GM12878 (cell line): Measurements from ENCODE around the gene ST6GALNAC1.

DNA sequence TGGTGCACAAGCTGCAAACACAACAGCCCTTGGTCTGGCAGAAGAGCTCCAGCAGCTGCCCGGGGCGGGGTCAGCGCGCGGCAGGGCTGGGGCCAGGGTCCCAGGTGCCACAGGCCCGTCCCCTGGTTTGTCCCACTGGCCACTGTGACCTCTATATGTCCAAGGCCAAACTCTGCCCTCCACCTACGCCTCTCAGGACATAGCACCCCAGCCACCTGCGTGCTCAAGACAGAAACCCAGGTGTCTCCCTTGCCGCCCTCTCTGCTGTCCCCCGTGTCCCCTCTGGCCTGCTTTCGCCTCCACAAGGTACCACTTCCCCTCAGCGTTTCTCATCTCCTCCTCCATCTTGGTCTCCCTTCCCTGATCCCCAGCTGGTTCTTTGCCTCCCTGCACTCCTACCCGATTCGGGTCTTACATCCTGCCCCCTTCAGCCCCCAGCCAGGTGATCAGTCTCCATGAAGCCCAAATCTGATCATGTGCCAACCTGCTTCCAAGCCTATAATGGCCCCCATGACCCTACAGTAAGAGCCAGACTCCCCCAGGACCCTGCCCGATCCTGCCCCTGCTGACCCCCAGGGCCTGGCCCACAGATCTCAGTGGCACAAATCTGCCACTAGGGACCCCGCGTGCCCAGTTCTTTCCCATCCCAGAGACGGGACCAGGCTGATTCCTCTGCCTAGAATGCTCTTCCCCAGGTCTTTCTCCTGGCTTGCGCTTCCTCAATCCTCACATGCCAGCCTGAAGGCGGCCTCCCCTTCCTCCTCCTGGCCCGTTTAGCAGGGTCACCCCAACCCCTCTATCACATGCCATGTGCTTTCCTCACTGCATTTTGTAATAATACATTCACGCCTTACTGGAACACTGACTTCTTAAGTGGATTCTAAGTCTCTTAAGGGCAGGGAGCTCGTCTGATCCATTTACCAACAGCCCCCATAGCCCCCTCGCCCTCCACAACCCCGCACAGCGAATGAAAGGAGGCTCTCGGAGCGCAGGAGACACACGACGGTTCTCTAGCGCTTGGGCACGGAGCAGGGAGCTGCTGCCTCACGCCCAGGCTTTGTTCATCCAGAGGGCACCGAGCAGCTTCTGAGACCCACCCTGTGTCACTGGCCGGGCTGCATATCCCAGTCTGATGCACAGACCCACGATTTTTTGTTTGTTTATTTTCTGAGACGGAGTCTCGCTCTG, 1.5 kb downstream of the TRIM65 start:
- RAMPAGE, long total RNA, result no peak
- RRBS, 2 experiments, result no CpG with 5 or more reads among the region's 38 CpGs
CAGE:
- cytosol, long polyA minus RNA, result no peak
- cytosol, long polyA plus RNA, result no peak
- long polyA plus RNA, result no peak
- nucleolus, long total RNA, result no peak
- nucleus, long polyA plus RNA, result no peak
- nucleus, long total RNA, result no peak

- RAMPAGE, long total RNA, result no peak
- RRBS, 2 experiments, result no CpG with 5 or more reads among the region's 6 CpGs
CAGE:
- cytosol, long polyA minus RNA, result no peak
- cytosol, long polyA plus RNA, result no peak
- long polyA plus RNA, result no peak
- nucleolus, long total RNA, result no peak
- nucleus, long polyA plus RNA, result no peak
- nucleus, long total RNA, result no peak
Observed at GRCh38 chr17:75941452-75941754, 561 bp upstream of the FBF1 start.

DNA sequence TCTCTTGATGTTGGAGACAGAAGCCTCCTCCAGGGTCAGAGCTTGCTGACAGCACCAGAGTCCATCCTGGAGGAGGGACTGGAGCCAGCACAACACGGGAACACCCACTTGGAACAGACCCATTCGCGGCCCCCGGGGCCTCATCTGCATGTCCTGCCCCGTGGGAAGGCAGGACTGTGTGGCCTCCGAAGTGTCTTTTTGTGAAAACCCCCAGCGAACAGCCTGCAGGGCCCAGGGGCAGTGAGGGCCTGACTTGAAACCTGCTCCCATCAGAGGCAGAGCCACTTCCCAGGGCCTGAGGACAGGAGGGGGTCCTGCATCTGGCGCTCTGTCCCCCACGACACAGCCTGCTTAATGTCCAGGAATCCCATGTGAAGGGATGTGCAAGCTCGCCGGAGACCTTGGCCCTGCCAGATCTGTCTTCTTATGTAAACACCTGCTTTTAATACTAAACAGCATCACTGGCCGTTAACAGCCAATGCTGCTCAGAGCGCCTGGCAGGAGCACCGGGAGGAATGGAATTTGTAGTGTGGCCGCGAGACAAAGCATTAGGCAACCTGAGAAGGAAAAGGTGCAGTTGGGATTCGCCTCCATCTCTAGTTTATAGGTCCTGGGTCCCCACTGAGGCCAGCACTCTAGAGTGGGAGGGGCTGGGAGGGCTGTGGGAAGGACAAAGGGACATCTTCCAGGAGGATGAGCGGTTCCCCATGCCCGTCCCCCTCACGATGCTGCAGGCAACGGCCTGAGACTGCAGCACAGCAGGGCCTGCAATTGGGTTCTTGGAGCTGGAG, 9.5 kb upstream of the EVPL start:
- RAMPAGE, long total RNA, result no peak
- RRBS, 2 experiments, result 93% methylated on average over 3 of the region's 21 CpGs; no CpG with 5 or more reads in 1 of the 2 experiments
CAGE:
- cytosol, long polyA minus RNA, result no peak
- cytosol, long polyA plus RNA, result no peak
- long polyA plus RNA, result no peak
- nucleolus, long total RNA, result no peak
- nucleus, long polyA plus RNA, result no peak
- nucleus, long total RNA, result no peak

GRCh38 chr17:76048623-76049261, 21.6 kb upstream of the EVPL start:
- RAMPAGE, long total RNA, result no peak
- RRBS, 2 experiments, result no CpG with 5 or more reads among the region's 11 CpGs
CAGE:
- cytosol, long polyA minus RNA, result no peak
- cytosol, long polyA plus RNA, result no peak
- long polyA plus RNA, result no peak
- nucleolus, long total RNA, result no peak
- nucleus, long polyA plus RNA, result no peak
- nucleus, long total RNA, result no peak

DNA sequence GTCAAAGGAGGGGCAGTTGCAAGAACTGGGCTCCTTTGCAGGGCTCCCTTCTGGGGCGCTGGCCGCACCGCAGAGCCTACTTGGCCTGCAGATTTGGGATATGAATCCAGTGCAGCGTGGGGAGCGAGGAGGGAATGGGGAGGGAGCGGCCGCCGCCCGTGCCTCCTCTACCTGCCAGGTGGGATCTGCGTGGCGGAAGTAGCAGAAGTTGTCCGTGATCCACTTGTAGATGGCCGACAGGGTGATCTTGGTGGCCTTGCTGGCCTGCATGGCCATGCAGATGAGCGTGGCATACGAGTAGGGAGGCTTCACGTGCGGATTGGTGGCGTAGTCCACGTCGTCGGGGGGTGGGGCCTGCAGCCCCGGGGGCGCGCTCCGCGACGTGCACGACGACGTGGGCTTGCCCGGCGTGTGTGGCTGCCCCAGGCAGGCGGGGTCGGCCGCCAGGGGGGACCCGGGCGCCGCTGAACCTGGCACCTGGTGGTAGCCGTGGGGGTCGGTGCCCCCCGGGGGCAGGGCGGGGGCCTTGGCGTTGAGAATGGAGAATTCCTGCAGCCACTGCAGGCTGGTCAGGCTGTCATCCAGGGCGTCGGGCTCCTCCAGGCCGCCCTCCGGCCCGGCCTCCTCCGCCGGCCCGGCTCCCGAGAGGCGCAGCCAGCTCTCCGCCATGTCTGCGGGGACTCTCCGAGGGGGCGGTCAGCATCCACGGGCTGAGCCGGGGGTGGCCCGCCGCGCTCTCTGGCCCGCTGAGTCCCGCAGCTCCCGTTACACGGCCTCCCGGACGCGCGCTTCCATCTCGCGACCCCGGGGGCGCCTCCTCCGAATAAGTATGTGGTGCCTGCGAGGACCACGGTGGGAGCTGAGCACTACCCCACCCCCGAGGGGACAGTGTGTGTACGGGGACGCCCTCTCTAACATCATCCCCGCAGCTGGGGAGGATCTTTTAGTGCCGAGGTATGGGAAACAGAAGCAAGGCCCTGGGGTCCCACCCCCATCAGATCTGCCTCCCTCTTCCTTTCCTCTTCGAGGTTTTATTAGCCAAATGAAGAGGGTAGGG, 990 bp downstream of the FOXJ1 start:
- RAMPAGE, long total RNA, result no peak
- RRBS, 2 experiments, result 6 to 12% methylated on average over 36 to 42 of the region's 83 CpGs
CAGE:
- cytosol, long polyA minus RNA, result no peak
- cytosol, long polyA plus RNA, result no peak
- long polyA plus RNA, result no peak
- nucleolus, long total RNA, result no peak
- nucleus, long polyA plus RNA, result no peak
- nucleus, long total RNA, result no peak

- RAMPAGE, long total RNA, result no peak
- RRBS, 2 experiments, result no CpG with 5 or more reads among the region's 1 CpG
CAGE:
- cytosol, long polyA minus RNA, result no peak
- cytosol, long polyA plus RNA, result no peak
- long polyA plus RNA, result no peak
- nucleolus, long total RNA, result no peak
- nucleus, long polyA plus RNA, result no peak
- nucleus, long total RNA, result no peak
Observed at GRCh38 chr17:76208170-76208443, 32.2 kb downstream of the RNF157 start.

GRCh38 chr17:76240969-76241643, 813 bp upstream of the RNF157 start:
- RAMPAGE, long total RNA, result no peak
- RRBS, 2 experiments, result 35% methylated on average over 8 to 14 of the region's 29 CpGs
CAGE:
- cytosol, long polyA minus RNA, result no peak
- cytosol, long polyA plus RNA, result no peak
- long polyA plus RNA, result no peak
- nucleolus, long total RNA, result no peak
- nucleus, long polyA plus RNA, result no peak
- nucleus, long total RNA, result no peak

DNA sequence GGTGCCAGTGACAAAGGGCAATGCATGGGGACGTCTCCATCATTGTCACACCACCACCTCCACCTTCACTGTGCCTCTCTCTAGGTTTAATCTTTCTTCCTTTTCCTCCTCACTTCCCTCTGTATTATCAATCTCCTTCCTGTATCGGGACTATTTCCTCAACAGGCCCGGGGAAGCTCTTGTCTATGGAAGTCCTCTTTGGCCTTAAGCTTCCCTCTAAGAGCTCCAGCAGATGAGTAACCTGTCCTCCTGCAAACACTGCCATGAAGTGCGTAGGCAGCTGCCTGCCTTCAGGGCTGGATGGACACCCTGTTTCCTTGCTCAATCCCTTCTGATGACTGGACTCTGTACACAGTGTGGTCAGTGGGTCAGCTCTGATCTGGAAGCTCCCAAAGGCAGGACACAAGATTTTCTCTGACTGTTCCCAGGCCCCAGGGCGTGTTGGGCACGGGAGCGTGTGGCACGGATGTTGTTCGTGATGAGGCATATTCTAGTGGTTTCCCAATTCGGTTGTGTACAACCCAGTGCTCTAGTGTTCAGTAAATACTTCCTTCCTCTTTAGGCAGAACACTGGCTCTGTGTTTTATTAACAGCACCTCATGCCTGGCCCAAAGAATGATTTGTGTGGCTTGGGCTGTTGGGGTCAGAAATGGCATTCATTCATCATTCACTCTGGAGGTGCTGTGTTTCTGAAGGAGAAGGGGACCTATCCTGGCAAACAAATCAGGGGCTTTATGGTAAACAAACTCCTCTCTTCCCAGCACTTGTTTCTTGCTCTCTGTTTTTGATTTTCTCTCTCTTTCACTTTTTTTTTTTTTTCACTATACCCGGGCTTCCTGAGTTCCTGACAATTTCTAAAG, 11.8 kb upstream of the RNF157 start:
- RAMPAGE, long total RNA, result no peak
- RRBS, 2 experiments, result no CpG with 5 or more reads among the region's 11 CpGs
CAGE:
- cytosol, long polyA minus RNA, result no peak
- cytosol, long polyA plus RNA, result no peak
- long polyA plus RNA, result no peak
- nucleolus, long total RNA, result no peak
- nucleus, long polyA plus RNA, result no peak
- nucleus, long total RNA, result no peak

- RAMPAGE, long total RNA, result no peak
- RRBS, 2 experiments, result no CpG with 5 or more reads among the region's 12 CpGs
CAGE:
- cytosol, long polyA minus RNA, result no peak
- cytosol, long polyA plus RNA, result no peak
- long polyA plus RNA, result no peak
- nucleolus, long total RNA, result no peak
- nucleus, long polyA plus RNA, result no peak
- nucleus, long total RNA, result no peak
Observed at GRCh38 chr17:76262744-76263623, 2.2 kb upstream of the UBALD2 start.

DNA sequence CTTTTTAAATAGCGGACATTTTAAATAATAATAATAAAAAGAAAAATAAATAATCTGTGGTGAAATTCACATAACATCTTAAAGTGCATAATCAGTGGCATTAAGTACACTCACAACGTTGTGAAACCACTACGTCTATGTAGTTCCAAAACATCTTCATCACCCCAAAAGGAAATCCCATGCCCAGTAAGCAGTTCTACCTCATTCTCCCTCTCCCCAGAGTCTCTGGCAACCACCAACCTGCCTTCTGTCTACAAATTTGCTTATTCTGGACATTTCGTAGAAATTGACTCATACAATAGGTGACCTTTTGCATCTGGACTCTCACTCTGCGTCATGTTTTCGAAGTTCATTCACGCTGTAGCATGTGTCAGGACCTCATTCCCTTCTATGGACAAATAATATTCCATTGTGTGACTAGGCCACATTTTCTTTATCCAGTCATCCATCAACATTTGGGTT, 12.3 kb upstream of the SPHK1 start:
- RAMPAGE, long total RNA, result no peak
- RRBS, 2 experiments, result no CpG with 5 or more reads among the region's 7 CpGs
CAGE:
- cytosol, long polyA minus RNA, result no peak
- cytosol, long polyA plus RNA, result no peak
- long polyA plus RNA, result no peak
- nucleolus, long total RNA, result no peak
- nucleus, long polyA plus RNA, result no peak
- nucleus, long total RNA, result no peak

DNA sequence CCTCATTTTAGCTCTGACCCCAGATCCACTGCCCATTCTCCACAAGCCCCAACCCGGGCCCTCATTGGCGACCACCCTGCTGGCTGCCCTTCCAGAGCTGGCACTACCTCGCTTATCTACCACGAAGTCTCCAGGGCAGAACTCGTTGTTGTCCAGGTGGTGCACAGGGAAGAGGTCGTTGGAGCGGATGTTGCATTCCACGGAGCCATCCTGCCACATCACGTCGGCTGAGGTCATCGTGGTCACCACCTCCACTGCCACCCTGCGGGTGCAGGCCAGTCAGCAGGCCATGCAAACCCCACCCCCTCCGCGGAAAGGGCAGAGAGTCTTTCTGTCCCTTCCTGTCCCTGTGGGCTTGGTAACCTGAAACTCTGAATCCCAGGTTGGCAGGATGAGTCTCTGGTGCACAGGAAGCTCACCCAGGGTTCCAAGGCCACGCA, 14.3 kb downstream of the SPHK1 start:
- RAMPAGE, long total RNA, result no peak
- RRBS, 2 experiments, result no CpG with 5 or more reads among the region's 15 CpGs
CAGE:
- cytosol, long polyA minus RNA, result no peak
- cytosol, long polyA plus RNA, result no peak
- long polyA plus RNA, result no peak
- nucleolus, long total RNA, result no peak
- nucleus, long polyA plus RNA, result no peak
- nucleus, long total RNA, result no peak

DNA sequence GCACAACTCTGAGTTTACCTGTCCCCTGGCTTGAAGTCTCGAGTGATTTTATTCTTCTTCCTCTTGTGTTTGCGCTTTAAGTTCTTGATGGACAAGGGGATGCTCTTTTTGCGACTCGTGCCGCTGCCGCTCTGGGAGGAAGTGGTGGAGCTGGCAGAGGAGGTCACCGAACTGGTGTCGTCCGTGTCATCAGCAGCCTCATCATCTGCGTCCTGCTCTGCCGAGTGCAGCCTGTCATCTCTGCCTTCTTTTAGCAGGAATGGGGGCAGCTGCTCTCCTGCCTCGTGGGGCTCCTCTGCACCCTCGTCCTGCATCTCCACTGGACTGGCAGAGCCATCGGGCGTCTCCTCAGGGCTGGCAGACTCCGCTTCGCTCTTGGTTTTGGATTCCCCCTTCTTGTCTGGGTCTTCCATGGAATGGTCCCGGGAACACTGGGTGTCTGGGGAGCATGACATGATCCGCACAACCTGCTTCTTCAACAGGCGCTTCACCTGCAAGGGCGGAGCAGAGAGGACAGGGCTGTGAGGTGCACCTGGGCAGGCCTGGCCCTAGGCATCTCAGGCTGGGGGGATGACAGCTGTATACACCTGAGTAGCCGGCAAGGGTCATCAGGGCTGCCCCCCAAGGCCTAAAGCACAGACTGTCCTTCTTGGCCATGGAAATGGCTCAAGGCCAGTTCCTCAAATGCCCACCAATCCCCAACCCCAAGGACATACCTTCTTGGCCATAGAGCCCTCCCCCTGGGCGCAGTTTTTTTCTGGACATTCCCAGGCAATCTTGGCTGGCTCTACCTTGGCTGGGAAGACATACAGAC, 15.2 kb downstream of the SPHK1 start:
- RAMPAGE, long total RNA, result no peak
- RRBS, 2 experiments, result no CpG with 5 or more reads among the region's 23 CpGs
CAGE:
- cytosol, long polyA minus RNA, result no peak
- cytosol, long polyA plus RNA, result no peak
- long polyA plus RNA, result no peak
- nucleolus, long total RNA, result no peak
- nucleus, long polyA plus RNA, result no peak
- nucleus, long total RNA, result no peak

GRCh38 chr17:76444789-76445238, 8.1 kb downstream of the UBE2O start:
- RAMPAGE, long total RNA, result no peak
- RRBS, 2 experiments, result 9% methylated on average over 3 of the region's 7 CpGs; no CpG with 5 or more reads in 1 of the 2 experiments
CAGE:
- cytosol, long polyA minus RNA, result no peak
- cytosol, long polyA plus RNA, result no peak
- long polyA plus RNA, result no peak
- nucleolus, long total RNA, result no peak
- nucleus, long polyA plus RNA, result no peak
- nucleus, long total RNA, result no peak

DNA sequence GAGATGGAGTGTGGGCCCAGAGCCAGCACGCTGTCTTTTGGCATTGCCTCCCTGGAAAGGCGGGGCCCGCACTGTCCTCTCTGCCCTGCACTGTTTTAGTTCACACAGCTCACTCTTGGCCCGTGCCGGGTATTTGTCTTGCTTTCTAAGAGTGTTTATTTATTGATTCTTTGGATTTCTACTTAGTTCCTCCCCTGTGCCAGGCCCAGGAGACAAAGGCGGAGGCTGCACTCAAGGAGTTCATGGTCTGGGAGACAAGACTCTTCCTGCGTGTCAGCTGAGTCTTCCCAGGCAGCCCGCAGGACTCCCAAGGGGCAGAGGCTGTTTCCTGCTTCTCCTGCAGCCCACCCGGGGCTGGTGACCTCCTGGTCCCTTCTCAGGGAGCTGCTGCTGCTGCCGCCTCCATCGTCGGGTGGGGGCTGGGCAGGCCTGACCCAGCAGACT, 12.7 kb downstream of the CYGB start:
- RAMPAGE, long total RNA, result no peak
- RRBS, 2 experiments, result no CpG with 5 or more reads among the region's 12 CpGs
CAGE:
- cytosol, long polyA minus RNA, result no peak
- cytosol, long polyA plus RNA, result no peak
- long polyA plus RNA, result no peak
- nucleolus, long total RNA, result no peak
- nucleus, long polyA plus RNA, result no peak
- nucleus, long total RNA, result no peak

DNA sequence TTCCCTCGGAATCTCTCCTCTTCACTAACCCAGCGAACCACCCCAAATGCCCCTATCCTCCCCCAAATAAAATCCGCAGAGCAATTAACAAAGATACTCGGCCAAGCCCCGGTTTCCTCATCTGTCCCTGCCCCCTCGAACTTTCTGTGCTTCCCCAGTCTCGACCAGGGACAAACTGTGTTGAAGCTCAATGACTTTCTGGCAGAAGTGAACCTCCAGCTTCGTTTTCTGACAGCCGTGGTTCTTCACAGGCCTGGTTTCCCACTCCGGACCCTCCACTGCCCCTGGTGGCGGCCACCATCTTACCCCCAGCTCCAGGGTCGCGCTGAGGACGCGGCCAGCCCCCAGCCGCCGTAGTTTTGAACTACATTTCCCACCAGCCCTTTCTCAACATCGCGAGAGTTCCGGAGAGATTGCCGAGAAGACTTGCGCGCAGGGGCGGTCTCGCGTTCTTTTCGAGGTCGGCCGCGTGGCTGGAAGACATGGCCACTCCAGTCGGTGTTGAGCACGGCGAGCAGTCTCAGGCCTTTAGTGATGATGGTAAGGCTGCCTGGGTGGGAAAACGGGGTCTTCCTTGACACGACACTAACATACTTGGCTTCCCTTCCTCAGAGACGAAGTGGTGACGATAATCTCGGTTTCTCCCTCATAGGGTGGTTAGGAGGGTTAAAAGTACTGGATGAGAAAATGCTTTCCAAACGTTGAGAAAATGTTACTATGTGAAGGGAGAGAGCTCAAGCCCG, 17.6 kb downstream of the PRCD start:
- RAMPAGE, long total RNA, result start-site peak on the minus strand centred at position 342 of the sequence, 53 bp wide, 43 and 25 reads in 2 replicates; start-site peak on the plus strand centred at position 471 of the sequence, 45 bp wide, 136 and 3,269 reads in 2 replicates
- RRBS, 2 experiments, result no CpG with 5 or more reads among the region's 40 CpGs
CAGE:
- cytosol, long polyA minus RNA, result start-site peak on the plus strand centred at position 477 of the sequence, 30 bp wide, 110 reads
- cytosol, long polyA plus RNA, result start-site peak on the plus strand centred at position 474 of the sequence, 30 bp wide, 188 and 195 reads in 2 replicates
- long polyA plus RNA, result start-site peak on the plus strand centred at position 469 of the sequence, 41 bp wide, 460 and 202 reads in 2 replicates
- nucleolus, long total RNA, result start-site peak on the plus strand centred at position 461 of the sequence, 24 bp wide, 141 reads
- nucleus, long polyA plus RNA, result start-site peak on the plus strand centred at position 468 of the sequence, 24 bp wide, 26 and 127 reads in 2 replicates
- nucleus, long total RNA, result no peak

GRCh38 chr17:76643533-76644145, at the start of gene ST6GALNAC1:
TSS of gene ST6GALNAC1 (minus strand) at chr17:76643757.
- RAMPAGE, long total RNA, result no peak
- RRBS, 2 experiments, result no CpG with 5 or more reads among the region's 8 CpGs
CAGE:
- cytosol, long polyA minus RNA, result no peak
- cytosol, long polyA plus RNA, result no peak
- long polyA plus RNA, result no peak
- nucleolus, long total RNA, result no peak
- nucleus, long polyA plus RNA, result no peak
- nucleus, long total RNA, result no peak

DNA sequence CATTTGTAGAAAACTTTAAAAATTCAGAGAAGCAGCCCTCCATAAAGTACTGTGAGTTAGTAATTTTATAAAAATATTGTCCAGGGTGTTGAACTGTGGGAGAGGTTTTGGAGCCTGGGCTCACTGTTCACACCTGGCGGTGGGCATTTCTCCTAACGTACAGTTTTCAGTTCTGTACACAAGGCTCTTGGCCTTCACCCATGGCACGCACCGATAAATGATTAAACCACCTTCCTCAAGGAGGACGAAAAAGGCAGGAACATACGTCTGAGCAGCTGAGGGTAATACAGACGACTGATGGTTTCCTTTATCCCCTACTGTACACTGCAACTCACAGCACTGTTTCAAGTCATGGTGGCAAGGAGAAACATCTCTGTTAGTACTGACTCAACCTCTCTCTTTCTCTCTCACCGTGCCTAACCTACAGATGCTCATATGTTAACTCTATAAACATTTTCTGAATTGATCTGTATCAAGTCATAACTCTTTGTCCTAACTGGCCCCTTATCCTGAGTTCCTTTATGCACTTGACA, 1.5 kb upstream of the ST6GALNAC1 start:
- RAMPAGE, long total RNA, result no peak
- RRBS, 2 experiments, result no CpG with 5 or more reads among the region's 8 CpGs
CAGE:
- cytosol, long polyA minus RNA, result no peak
- cytosol, long polyA plus RNA, result no peak
- long polyA plus RNA, result no peak
- nucleolus, long total RNA, result no peak
- nucleus, long polyA plus RNA, result no peak
- nucleus, long total RNA, result no peak

DNA sequence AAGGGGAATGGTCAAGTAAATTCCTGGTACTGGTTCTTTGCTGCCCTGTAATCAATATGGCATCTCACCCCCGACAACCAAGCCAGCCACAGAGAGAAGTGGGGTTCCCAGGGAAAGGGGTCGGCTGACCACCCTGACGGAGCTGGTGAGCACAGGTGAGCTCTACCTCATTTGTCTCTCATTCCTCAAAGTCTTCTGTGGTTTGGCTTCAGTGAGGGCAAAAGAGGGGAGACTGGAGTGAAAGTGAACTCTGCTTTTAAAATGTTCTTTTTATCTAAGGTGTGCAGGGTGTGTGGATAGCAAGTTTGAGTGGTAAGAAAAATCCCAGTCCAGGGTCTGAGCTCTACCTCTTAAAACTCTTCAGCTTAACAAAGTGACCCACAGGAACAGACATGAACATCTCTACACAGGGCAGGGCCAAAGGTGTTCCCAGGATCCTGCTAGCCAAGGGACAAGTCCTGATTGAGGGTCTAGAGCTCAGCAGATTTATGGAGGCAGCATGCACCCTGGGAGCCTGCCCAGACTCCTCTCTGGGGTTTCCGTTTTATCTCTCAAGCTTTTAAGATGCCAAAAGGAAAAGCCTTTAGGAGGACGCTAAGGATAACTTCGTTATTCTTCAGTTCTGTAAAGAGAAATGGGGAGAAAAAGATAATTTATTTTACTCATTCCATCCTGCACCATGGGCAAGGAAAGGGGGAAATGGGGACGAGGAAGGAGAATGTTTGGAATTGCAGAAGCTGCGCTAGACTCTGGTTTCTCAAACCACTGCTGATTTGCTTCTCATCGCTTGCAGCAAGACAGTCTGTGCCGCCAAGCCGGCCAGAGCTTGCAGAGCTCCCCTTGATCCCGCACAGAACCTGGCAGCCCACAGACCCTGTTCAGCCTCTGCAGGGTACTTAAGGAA, 30.3 kb downstream of the MXRA7 start:
- RAMPAGE, long total RNA, result no peak
- RRBS, 2 experiments, result no CpG with 5 or more reads among the region's 12 CpGs
CAGE:
- cytosol, long polyA minus RNA, result no peak
- cytosol, long polyA plus RNA, result no peak
- long polyA plus RNA, result no peak
- nucleolus, long total RNA, result no peak
- nucleus, long polyA plus RNA, result no peak
- nucleus, long total RNA, result no peak

DNA sequence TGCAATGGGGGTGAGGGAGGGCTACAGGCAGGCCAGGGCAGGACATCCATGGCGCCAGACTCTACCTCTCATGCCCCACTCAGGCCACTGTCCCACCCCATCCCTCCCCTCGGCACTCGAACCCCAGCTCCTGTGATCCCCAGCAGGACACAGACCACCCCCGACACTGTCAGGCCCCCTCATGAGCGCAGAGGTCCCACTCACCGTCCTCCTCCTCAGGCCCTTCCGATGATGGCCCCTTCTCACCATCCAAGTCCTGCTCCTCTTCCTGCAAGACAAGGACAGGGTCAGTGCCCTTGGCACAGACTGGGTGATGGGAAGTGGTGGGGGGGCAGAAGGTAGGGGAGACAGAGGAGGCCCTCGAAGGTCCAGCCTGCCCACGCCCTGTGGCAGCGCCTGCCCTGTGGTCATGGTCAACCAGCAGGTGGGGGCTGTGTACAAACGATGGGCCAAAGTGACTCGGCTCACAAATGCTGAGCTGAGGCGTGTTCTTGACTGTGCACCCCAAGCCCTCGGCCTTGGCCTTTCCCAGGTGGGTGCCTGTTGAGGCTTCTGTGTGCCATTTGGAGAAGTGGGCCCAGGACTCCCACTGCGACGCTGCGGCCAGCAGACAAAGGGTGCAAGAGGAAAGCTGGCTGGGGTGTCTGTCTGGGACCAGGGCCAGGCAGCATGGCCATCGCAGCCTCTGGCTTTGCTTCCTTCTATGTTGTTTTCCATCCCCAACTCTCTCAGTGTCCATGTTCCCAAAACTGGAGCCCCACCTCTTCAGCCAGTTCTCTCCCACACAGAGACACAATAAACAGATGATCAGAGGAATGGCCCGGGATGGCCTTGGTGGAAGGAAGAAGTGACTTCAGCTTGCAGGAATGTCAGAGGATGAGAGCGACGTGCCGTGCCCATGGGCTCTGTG, 22.6 kb downstream of the MXRA7 start:
- RAMPAGE, long total RNA, result no peak
- RRBS, 2 experiments, result no CpG with 5 or more reads among the region's 22 CpGs
CAGE:
- cytosol, long polyA minus RNA, result no peak
- cytosol, long polyA plus RNA, result no peak
- long polyA plus RNA, result no peak
- nucleolus, long total RNA, result no peak
- nucleus, long polyA plus RNA, result no peak
- nucleus, long total RNA, result no peak